Fibroblast of villous mesenchyme (primary cell): ENCODE measurements around the gene LPP.

DNA sequence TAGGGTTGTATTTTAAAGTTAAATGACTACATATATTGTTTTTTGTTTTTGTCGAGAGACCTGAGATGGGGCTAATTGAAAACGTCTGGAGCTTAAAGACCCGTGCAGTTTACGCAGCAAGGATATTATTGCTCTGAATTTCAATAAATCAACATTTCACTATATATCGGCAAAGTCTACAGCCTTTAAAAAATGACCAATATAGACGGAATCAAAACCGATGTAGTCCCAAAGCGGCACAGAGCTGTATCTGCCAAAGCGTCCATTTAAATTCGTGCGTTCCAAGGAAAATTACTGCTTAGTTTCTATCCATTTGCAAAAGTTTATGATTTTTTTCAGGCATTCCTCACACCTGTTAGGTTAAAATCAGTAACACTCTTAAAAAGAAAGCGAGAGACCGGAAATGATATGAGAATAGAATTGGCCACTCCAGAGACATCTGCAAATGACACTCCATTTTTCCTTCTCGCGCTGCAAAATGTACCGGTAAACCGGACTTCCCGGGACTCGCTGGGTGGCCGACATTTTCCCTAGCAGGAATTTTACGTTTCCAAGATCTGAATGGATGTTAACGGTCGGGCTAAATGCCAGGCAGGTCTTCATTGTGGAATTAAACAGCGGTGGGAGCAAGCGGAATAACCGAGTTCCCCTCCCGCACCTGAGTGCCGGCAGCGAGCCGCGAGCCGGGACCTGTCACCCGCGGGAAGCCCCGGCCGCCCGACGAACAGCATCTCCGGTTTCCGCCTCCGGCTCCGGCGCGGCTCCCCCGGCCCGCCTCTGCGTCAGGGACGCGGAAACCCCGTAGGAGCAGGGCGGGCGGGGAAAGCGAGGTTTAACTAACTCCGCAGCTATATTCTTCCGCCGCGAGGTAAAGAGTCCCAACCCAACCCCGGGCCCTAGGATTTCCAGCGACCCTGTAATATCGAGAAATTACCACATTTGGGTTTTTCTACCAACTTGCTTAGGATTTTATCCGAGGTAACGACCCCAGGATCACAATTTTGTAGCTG lies 589 bp upstream of the EIF4A2 start:
- CAGE, long polyA plus RNA = no peak

DNA sequence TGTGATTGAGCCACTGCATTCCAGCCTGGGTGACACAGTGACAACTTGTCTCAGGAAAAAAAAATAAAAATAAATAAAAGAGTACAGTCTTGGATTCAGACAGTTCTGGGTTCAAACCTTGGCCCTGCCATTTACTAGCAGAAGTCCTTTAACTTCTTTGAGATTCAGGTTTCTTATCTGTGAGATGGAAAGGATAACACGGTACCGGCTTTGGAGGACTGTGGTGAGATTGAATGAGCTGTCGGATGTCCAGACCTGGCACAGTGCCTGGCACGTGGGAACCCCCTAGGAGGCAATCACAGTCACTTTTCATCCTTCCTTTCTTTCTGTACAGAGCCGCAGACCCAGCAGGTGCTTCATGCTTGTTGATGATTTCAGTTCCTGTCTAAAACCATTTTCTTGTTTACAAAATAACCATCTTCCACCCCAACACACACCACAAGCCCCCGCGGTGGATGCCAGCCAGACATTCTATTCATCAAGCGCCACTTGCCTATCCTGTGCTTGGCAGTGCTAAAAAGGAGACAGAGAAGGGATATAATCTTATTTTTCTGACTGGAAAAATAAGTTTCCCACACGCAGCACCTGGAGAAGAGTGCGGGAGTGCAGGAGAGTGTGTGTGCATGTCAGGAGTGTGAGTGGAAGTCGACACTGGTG lies 85.6 kb downstream of the ST6GAL1 start:
- CAGE, long polyA plus RNA = no peak

GRCh38 chr3:187019508-187020098 lies 89.3 kb downstream of the ST6GAL1 start:
- CAGE, long polyA plus RNA = no peak

DNA sequence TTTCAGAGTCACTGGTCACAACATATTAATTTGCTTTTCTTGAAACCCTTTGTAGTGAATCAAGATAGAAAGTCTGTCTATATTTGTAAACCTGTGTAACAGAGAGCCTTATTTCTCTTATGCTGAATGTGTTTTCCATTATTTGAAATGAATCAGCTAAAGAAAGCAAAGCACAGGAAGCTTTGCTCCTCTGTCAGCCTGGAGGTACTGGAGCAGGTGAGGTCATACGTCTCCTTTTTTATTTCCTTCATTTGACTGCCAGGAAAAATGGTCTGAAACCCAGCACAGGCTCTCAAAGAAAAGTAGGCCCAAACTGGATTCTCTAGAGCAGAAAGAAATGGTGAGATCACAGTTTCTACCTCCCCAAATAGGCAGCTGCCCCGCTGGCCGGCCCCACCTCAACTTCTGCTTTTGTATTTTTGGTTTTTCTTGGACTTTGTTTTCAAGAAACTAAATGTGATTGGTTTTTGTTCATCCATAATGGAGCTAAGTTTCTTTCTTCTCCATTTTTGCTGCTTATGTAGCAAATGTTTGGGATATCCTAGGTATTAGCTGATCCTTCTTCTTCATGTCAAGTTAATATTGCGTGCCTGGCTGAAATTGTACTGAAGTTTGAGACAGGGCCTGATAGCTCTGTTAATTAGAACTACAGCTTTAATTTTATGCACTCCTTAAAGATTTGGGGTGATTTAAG lies 95.0 kb downstream of the RPL39L start:
- CAGE, long polyA plus RNA = no peak

- CAGE, long polyA plus RNA = no peak
These were observed 11.2 kb upstream of the RTP2 start for GRCh38 chr3:187713558-187714040.

DNA sequence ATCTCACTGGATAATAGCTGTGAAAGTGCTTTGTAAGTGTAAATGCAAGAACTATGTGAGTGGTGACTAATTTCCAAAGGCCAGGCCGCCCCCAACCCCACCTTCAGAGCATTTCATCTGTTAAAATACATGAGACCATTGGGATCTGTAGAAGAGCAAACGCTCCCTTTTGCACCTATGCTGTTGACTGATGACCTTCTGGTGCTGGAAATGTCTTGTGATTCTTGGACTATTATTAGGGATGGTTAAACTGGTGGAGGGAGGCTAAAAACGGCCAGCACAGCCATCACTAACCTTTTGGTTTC lies 196.7 kb upstream of the LPP start:
- CAGE, long polyA plus RNA = no peak

DNA sequence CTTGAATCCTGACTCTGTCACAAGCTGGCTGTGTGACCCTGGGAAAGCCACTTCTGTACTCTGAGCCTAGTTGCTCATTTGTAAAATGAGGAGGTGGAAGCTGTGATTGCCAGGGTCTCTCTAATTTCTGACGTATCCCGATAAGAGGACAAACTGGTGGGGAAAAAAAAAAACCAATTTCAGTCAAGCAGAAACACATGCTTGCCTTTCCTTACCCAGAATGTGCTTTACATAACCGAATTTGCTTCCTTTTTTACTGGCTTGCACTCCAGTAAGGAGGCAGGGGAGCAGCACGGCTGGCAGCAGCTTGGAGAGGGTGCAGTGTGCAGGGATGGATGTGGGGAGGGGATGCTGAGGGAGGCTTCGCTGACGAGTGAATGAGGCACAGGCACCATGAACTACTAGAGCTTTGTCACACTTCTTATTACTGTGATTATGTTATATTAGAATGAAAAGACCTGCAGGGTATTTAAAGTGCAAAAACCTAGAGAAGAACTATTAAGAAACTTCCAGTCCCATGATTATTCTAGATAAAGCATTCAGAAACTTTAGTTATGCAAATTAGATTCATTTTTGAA lies 186.8 kb upstream of the LPP start:
- CAGE, long polyA plus RNA = no peak

GRCh38 chr3:188052065-188052710 lies 101.8 kb upstream of the LPP start:
- CAGE, long polyA plus RNA = no peak

- CAGE, long polyA plus RNA = no peak
These were observed 1.4 kb upstream of the LPP start for GRCh38 chr3:188152554-188152886.

DNA sequence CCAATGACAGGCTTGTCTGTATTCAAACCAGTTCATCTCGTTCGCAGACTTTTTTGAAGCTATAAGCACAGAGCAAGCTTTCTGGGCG lies 1.2 kb upstream of the LPP start:
- CAGE, long polyA plus RNA = no peak

GRCh38 chr3:188153519-188154543 lies at the start of gene LPP:
Gene LPP, plus strand, starts transcription at chr3:188154157.
- CAGE, long polyA plus RNA = start-site peak on the minus strand at chr3:188154060-188154108, 8 and 9 reads in 2 replicates

DNA sequence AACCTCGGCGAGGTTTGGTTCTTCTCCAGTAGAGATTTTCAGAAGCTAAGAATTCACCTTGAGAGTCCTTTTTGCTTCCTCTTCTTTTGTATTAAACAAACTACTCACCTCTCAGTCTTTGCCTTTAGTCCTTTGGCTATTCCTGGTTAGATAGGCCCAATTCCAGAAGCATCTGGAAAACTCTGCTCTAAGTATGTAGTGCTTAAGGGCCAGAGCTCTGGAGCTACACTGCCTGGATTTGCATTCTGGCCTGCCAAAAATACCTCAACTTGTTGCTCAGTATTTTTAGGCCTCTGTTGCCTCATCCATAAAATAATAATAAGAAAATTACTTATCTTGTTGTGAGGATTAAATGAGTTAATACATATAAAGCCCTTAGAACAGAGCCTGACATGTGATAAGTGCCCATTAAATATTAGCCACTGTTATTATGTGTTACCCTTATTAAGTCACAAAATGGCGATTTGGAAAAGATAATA lies 18.1 kb downstream of the LPP start:
- CAGE, long polyA plus RNA = no peak

DNA sequence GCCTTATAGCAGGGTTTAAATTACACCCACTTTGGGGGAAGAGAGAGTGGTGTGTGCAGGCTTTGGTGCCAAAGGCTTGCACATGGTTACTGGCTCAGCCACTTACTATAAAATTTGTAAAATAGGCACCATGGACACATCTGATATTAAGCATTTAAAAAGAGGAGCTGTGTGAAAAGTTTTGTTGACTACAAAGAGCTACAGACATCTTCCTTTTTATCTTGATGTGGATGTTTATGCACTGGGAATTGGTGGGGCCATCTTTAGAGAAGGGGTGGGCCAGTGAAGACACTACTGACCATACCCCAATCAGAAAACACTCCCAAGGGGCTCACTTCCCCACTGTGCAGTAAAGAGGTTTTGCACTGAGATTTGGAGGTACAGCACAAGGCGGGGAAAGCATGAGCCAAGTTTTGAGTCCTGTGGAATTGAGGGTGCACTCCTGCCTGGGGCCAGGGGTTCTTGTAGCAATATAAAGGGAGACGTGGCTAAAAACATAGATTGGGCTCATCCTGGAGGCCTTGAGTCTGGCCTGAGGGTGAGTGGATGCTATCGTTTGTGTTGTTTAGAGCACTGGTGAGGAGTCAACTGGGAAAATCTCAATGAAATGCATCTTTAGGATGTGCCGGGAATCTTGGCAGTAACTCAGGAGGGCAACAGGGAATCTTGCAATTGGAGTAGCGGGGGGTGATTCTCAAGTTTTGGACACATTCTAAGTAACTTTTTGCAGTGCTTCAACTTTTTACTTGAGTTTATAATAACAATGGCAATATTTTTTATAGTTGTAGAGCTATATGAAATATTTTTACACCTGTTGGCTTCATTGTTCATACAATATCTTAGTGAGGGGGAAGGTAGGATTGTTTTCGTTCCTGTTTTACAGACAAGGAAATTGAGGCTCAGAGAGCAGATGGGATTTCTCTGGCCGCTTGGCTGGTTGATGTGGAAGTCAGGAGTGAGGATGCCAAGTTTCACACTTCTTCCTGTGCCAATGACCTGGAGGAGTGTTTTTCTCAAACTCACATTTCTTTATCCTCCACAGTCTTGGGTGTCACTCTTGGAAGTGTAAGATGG lies 50.2 kb downstream of the LPP start:
- CAGE, long polyA plus RNA = no peak

DNA sequence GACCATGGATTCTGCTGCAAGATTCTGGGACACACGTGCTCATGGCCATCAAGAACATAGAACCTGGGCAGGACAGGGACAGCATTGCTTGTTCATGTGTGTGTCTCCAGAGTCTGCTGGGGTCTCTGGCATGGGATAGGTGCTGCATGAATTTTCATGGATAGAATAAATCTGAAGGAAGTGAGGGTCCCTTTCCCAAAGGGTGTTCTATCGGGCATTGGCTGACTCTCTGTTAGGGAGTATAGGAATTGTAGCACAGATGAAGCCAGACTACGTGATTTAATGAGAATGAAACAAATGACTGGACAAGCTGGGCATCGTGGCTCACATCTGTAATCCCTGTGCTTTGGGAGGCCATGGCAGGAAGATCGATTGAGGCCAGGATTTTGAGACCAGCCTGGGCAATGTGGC lies 74.2 kb downstream of the LPP start:
- CAGE, long polyA plus RNA = no peak

DNA sequence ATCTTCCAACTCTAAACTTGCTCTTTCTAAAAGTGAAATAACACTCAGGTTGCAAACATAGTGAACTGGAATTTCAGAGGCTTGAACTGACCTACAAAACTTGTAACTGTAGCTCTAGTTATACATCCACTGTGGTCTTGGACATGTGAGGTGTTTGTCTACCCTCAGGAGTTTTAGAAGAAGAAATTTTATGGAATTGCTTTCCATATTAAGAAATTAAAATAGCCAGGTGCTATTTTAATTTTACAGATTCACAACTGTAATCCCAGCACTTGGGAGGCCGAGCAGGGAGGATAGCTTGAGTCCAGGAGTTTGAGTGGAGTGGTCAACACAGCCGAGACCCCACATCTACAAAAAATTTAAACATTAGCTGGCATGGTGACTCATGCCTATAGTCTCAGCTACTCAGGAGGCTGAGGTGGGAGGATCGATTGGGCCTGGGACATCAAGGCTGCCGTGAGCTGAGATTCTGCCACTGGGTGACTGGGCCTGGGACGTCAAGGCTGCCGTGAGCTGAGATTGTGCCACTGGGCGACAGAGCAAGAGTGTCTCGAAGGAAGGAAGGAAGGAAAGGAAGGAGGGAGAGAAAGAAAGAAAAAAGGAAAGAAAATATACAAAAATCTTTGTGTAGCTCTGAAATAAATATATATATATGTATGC lies 95.1 kb downstream of the LPP start:
- CAGE, long polyA plus RNA = no peak

DNA sequence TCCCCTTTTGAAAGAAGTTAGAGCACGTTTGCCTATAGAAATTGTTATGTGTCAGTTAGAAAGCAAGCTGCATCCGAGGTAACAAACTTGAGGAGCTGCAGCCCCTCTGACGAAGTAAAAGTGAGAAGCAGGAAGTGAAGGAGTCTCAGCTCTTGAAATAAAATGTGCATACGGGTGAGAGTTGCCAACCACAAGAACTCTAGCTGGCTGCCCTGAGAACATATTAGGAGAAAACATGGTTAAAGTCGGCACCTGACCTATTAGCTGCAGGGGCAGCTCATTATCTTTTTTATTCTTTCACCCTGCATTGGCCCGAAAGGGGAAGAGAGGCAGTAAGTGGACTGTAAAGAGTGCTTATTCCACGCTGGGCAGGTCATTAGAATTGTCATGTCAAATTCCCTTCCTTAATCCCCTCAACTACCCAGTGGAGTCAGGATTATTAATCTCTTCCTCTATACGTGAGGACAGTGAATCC lies 205.3 kb downstream of the LPP start:
- CAGE, long polyA plus RNA = no peak

- CAGE, long polyA plus RNA = no peak
These were observed 246.5 kb downstream of the LPP start for GRCh38 chr3:188400284-188401007.

GRCh38 chr3:188402361-188403033 lies 248.5 kb downstream of the LPP start:
- CAGE, long polyA plus RNA = no peak

GRCh38 chr3:188414629-188415041 lies 260.7 kb downstream of the LPP start:
- CAGE, long polyA plus RNA = no peak

- CAGE, long polyA plus RNA = no peak
These were observed 280.6 kb downstream of the LPP start for GRCh38 chr3:188434538-188434913.